Bronchus fibroblast of lung (primary cell): ENCODE measurements around a stretch of chr2.

- RAMPAGE, long total RNA: no peak
Observed at GRCh38 chr2:4283867-4284124, 580.4 kb downstream of the DCDC2C start.

DNA sequence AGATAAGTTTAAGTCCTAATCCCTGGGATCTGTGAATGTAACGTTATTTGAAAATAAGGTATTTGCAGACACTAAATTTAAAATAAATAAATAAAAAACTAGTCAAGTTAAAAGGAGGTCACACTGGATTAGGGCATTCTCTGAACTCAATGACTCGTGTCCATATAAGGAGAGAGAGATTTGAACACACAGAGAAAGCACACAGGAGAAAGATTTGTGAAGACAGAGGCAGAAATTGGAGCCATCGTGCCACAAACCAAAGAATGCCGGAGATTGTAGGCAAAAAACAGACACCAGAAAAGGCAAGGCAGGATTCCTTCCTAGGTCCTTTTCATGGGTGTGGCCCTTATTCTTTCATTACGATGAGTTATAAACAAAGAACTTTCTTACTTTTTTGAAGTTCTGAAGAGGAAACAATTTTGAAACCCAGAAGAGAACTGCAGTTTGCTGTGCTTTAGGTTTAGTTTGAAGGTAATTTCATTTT, 981.6 kb downstream of the DCDC2C start:
- RAMPAGE, long total RNA: no peak

GRCh38 chr2:5691144-5692317, 653 bp upstream of the SOX11 start:
- RAMPAGE, long total RNA: no peak

- RAMPAGE, long total RNA: no peak
Observed at GRCh38 chr2:5725654-5726257, 33.6 kb downstream of the SOX11 start.

DNA sequence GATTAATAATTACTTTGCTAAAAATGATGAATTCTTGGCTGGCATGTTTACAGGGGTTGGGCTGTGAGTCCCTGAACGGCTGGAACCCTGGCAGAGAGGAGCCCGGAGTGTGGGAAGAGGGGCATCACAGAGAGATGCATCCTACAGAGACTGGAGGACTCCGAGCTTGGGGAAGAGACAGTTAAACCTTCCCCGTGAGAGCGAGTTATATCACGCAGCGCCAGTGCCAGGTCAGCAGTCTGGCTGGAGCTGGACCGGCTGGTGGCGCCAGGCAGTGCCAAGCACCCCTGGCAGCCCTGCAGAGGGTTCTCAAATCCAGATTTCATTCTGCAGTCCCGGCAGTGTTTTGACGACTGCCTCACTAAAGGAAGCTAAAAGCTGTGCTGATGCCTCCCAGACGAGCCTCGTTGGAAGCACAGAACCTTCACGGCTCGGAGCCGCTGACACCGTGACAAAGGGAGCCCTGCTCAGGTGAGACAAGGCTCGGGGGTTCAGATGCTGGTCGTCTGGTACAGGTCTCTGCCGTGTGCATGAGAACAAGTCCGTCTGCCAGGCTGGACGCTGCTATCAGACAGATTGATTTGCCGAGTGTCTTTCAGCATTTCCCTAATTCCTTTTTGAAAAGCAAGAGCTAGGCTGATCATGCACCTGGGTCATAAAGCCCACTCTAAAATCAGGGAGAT, 240.4 kb downstream of the SOX11 start:
- RAMPAGE, long total RNA: no peak

- RAMPAGE, long total RNA: no peak
Observed at GRCh38 chr2:6345399-6345996, 520.2 kb downstream of the CMPK2 start.

DNA sequence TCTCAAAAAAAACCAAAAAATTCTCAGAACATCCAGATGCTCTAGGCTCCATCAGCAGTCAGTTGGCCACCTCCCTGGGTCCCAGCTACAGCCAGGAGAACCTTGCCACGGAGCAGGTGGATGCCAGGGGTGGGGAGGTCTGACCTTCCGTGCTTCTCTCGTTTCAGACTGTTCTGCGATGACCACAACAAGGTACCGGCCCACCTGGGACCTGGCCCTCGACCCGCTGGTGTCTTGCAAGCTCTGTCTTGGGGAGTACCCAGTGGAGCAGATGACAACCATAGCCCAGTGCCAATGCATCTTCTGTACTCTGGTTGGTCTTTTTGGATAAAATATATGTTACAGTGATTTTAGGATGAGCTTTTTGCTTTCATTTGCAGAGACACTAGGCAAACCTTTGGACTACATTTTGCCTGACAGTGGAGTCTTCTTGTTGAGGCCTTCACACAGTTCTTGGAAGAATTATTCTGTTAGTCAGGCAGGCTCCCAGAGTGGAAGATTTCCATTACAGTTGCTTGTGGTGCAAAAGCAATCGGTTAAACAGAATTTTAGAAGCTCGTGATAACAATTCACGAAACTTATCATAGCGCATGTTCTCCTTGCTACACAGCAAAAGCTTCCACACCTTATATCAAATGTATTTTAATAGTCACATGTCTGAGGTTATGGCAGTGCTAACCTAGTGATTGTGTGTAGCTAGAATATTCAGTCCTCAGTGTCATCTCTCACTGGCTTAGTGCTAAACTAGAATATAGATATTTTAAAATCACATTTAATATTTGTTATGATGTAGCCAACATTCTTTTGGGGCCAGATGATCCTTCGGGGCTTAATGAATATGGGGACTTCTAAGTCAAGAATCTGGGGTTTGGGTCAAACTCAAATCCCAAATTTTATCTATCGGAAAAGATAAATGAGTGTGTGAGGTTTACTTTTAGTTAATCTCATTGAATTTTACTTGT, 79.8 kb downstream of the RNF144A start:
- RAMPAGE, long total RNA: no peak

DNA sequence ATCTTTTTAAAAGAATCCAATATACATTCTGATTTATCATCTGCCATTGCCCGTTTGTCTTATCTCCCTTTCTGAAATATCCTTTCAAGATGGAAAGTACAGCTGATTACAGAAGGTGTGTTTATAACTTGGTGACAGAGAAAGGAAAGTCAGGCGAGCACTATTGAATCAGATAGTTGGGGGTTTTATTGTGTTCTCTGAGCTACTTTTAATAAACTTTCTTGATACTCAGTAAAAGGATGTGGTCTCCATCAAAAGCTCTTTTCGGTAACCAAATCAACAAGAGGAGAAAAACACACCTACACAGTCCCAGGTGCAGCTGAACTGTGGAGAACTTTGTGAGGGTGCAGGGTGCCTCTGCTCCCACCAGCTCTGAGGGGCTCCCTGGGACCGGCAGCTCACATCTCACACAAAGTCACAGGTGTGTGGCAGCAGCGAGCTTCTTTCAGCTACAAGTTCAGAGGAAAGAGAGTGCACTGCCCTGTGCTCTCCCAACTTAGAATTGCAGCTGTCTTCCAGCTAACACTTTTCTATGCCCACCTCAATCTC, 650.4 kb downstream of the RNF144A start:
- RAMPAGE, long total RNA: no peak

DNA sequence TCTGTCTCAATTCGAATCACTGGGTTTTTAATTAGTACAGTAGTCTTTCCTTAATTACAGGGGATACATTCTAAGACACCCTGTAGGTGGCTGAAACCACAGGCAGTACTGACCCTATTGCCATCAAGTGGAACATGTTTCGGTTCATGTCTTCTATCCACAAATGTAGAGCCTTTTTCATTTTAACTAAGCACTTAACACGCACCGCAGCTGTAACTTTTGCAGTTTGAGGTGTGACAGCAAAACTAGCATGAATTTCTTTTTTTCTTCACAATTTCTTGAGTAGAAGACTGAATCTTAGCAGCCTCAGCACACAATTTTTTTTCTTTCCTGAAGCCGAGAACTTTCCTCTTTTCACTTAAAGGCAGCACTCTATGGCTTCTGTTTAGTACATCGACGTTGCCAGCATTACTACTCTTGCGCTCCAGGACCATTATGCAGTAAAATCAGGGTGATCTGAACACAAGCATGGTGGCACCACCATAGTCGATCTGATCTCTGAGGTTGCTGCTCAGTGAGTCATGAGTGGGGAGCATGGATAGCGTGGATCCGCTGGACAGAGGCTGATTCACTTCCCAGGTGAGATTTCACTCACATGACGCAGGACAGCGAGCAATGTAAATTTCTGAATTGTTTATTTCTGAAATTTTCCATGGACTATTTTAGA, 805.2 kb downstream of the RNF144A start:
- RAMPAGE, long total RNA: no peak

DNA sequence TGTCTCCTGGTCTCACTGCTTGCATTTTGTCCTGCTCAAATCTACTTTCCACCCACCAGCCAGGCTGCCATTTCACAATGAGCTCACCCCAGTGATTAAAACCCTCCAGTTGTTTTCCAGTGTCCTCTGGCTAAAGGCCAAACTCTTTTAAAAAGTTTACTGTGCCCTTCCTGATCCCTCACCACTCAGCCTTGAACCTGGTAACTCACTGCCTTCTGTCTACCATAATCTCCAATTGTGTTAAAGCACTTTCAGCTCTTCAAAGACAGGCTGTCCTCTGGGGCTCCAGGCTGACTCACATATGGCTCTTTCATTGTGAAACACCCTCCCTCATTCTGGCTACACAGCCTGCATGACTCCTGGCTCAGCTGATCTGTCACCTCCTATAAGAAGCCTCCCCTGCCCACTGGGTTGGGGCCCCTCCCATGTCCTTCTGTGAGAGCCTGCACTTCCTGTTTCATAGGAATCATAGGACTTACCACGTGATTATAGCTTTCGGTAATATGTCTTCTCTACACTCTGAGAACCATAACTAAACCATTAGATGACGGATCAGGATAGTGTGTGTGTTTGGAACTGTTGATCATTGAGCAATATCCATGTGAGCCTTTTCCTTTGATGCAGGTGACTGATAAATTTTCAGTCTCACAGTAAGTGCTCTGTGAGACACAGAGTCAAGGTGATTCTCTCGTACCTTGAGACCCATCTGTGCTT, 590.9 kb upstream of the ID2 start:
- RAMPAGE, long total RNA: no peak

DNA sequence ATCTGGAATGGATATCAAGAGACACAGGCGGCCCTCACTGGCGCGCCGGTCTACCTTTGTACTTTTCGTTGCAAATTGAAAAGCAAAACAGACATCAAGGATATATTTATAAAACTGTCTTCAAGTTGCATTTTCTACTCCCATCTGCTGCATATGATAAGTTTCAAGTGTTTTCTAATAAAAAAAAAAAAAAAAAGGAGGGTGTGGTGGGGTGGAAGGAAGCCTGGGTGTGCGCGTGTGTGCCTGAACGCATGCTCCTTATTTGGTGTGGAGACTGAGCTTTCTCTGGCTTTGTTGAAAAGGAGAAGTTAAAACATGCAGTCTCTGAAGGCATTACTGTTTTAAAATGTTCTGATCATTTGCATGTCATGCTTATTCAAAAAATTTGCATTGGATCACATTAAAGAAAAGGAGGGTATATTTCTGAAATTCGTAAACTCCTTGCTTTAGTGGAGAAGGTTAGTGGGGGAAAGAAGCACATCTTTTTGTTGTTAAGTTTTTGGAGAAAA, 546.6 kb upstream of the ID2 start:
- RAMPAGE, long total RNA: no peak

- RAMPAGE, long total RNA: no peak
Observed at GRCh38 chr2:8146396-8147063, 535.3 kb upstream of the ID2 start.

- RAMPAGE, long total RNA: no peak
Observed at GRCh38 chr2:8249150-8249750, 432.6 kb upstream of the ID2 start.

GRCh38 chr2:8305071-8305959, 376.5 kb upstream of the ID2 start:
- RAMPAGE, long total RNA: no peak

GRCh38 chr2:8409227-8409575, 272.7 kb upstream of the ID2 start:
- RAMPAGE, long total RNA: no peak

DNA sequence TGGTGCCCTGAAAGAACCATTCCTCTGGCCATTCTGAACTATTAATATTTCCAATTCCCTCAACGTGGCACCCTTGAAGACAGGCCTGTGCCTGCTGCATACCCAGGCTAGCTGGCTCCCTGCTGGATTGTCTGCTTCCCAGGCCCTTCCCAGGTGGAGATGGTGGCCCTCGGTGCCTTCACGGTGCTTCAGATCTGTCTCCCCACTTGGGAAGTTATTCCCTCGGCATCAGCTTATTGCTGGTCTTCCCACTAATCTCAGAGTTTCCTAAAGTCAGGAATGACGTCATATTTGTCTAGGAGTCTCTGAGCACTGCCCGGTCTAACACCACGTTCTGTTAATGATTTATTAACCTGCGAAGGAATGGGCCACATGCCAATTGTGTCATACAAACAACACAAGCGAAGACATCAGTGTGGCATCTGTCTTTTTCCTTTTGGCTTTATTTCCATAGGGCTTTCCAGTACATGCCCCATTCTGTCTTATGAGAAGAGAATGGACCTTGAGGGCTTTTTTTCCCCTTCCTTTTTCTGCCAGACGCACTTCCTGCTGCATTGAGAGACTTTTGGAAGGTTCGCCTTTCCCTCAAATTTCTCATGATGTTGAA, 269.7 kb upstream of the ID2 start:
- RAMPAGE, long total RNA: no peak

DNA sequence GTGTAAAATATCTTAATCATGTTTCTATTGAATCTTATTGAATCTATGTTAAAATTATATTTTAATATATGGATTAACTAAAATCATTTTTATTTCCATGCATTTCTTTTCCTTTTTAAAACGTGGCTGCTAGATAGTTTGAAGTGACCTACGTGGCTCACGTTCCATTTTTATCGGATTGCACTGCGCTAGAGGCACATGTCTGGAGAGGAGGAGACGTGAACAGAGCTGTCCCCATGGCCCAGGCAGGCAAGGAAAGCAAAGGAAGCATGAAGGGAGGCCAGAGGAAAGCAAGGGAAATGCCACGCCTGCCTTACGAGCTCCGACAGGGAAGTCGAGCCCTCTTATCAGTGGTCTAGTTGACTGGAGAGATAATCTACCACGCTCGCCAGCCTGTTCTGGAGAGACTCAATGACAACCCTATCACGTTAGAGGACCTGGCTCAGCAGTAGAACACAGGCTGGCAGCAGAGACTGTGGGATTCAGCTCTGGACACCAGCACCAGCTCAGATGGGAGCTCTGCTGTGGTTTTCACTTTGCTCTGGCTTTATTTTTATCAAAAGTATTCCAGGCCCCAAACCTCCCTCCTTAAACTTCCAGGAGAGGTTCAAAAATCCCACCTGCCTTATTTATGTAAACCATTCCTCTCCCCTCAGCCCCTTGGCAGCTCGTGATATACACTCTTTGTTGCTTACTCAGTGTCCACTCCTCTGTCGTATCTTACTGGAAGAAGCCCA, 202.5 kb upstream of the ID2 start:
- RAMPAGE, long total RNA: no peak

- RAMPAGE, long total RNA: no peak
Observed at GRCh38 chr2:8515157-8515818, 166.6 kb upstream of the ID2 start.

- RAMPAGE, long total RNA: no peak
Observed at GRCh38 chr2:8542983-8544201, 138.5 kb upstream of the ID2 start.

- RAMPAGE, long total RNA: no peak
Observed at GRCh38 chr2:8633648-8634176, 48.1 kb upstream of the ID2 start.